ENCODE data around the genes OR11H1 and DGCR6.

DNA sequence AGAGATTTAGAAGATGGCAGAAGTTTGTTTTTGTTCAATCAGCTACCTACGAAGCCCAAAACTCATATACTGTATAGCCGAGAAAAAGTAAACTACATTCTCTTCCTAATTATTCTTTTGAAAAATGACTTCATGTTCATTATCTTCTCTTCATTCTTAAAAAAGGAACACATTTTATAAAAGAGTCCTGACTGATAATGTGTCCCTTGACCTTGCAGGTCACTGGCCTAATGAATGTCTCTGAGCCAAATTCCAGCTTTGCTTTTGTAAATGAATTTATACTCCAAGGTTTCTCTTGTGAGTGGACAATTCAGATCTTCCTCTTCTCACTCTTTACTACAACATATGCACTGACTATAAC lies at the start of gene OR11H1:
OR11H1 (plus strand) TSS at position 231 of the 361 bp plus-strand sequence.
- PRO-cap: no peak

- PRO-cap: no peak
Measured at GRCh38 chr22:17100189-17100825, 15.5 kb downstream of the IL17RA start.

DNA sequence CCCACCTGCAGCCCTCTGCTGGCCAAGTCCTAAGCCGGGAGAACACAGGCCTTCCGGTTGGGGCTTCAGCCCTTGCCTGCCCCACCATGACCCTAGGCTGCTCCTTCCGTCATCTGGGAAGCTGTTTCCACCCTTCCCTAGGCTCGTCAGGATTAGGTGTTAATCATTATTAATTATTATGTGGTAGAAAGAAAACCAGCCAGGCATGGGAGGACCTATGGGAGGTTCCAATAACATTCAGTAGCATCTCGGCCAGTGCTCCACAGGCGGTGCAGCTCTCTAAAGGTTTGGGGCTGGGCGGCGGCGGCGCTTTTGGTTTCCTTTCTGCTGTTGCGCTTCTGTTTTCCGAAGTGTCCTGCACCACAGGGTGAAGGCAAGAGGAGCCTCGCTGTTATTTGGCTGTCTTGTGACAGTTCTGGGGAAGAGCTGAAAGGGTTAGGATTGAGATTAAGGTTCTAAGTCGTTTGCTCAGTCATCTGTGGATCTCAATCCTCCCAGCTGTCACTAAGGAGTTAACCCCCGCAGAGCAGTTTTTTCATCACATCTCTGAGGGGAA lies 14.5 kb downstream of the TMEM121B start:
- PRO-cap: no peak

DNA sequence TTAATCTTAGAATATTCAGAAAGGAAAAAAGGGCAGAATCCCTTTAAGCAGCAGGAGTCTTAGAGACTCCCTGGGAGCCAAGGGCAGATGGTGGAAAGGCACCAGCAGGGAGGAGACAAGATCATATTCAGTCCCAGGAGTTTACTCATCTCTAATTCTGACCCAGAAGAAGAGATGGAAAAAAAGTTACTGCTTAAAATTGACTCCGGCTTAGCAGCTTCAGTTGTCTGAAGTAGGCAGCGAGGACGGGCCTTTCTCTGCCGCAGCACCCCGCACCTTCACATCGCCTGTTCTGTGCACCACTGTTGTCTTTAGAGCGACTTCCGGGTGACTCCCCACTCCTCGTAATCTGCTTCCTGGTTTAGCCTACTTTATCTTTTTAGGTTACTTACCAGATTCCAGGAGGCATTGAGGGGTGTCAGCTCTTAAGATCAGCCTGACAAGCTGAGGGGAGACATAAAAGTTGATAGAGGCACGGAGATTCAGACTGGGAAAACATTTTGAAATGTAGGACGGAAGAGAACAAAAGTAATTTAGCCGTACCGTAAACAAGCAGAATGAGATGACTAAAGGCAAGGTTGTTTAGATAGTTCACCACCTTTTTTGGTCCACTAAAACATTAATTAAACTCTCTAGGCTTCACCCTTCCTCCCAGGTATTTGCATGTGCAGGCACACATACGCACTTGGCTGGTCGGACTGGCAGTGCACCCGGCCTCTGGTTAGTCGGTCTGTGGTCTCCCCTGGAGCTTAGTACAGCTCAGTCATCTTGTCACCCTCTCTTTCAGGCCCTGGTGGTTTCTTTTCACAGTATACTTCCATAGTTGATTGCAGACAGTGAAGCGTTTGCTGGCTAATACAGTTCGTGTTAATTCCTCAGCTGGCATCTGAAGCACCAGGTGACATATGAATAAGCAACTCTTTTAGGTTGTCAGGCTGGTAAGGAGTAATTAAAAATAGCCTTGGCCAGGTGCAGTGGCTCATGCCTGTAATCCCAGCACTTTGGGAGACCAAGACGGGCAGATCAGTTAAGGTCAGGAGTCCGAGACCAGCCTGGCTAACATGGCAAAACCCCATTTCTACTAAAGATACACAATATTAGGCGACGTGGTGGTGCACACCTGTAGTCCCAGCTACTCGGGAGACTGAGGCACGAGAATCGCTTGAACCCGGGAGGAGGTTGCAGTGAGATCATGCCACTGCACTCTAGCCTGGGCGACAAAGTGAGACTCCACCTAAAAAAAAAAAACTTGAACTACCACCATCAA lies 74.6 kb downstream of the CECR2 start:
- PRO-cap: no peak

DNA sequence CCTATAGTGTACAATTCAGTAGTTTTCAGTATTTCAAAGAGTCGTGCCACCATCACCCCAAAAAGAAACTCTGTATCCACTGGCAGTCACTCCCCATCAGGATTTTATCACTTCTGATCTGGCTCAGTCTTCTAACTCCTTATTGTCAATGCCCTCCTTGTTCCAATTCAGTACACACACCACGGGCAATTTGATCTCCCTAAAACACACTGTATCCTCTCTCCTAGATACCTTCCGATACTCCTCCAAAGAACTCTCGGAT lies 751 bp upstream of the BCL2L13 start:
- PRO-cap: no peak

GRCh38 chr22:17822819-17823599 lies 48.7 kb upstream of the BID start:
- PRO-cap: no peak

DNA sequence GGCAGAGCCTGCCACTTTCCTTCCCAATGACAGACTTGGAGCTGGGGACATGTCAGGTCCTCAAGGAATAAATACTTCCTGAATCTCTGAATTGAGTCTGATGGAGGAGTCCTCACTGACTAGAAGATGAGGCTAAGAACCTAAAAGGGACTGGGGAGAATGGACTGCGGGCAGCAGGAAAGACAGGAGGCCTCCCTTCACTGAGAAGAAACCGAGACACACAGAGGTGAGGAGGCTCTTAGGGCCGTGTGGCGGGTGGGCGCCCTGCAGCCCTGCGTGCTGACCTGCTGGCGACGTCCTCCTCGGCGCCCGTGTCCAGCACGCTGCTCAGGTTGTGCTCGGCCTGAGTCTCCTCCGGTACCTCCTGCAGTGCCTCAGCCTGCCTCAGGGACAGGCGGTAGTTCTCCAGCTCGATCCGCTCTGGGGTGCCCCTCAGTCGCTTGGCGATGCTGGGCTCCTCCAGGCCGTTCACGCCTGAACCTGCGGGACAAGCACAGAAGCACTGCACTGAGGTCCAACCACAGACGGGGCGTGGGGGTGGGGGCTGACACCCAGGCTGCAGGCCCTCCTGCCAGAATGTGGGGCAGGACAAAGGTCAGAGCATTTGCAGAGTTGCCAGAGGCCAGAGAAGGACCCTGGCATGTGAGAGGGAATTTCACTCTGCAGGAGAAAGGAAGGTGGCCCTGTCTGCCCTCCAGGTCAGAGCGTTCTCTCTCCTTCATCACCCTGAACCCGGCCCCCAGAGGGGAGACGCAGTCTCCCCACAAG lies 67.5 kb upstream of the BID start:
- PRO-cap: no peak

DNA sequence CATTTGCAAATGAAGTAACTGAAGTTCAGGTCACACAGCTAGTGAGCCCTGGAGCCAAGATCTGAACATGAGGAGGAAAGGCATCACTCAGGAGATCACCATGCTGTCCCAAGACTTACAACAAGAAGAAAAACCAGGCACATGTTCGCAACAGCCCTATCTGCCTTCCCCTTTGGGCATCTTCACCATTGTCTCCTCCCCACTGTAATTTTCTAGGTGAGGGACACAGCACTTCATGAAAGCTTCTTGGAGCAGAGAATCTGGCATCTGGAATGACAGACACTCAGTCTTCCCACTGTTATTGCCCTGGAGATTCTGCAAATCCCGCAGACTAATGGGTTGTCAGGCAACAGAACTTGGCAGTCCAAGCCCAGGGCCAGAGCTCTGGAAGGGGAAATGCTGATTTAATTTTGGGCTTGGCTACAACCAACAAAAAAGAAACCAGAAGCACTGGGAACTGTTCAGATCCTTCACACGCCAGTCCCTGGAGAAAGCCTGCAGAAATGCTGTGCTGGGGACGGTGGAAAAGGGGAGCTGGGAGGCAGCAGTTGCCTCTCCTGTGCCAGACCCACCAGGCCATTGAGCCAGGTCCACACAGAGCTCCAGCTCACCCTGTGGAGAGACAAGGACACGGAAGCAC lies 71.5 kb upstream of the BID start:
- PRO-cap: no peak

GRCh38 chr22:17884011-17884533 lies 109.8 kb upstream of the BID start:
- PRO-cap: no peak

DNA sequence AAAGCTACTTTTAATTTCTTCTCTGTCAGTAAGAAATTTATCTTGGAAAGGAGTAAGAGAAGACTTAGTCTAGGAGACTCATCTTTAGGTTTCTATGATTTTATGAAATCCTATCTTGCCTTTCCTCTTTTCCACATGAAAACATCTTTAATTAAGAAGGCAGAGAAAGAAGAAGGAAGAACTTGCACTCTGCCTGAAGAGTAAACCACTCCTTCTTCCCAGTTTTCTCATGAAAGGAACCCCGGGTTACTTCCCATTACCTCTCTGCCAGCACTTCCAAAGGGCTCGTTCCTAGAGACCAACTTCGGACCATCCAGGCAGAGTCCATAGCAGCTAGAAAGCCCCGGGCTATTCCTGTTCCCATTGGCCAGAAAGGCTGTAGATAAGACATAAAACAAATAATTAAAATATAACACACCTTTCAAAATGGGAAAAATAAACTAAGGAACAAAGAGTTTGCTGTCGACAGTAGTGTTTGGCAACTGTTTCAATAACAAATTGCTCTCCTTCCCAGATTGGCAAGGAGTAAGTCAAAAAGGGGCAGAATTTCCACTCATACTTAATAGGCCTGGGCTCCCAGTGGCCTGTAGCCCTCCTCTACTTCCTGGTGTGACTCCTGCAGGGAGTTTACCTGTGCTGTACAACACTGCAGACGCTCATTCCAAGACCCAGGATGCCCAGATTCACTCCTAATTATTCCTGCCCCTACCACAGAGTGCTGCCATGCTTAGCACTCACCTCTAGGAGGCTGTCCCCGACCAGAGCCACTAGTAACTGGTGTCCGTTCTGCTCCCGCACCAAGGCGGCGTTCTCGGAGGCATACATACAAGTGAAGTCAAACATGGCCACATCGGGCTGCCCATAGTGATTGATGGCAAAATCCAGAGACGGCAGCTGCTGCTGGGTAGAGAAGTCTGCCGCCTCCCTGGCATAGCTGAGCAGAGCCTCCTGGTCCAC lies 122.0 kb upstream of the BID start:
- PRO-cap: no peak

GRCh38 chr22:17921803-17922699 lies 102.3 kb downstream of the MICAL3 start:
- PRO-cap: no peak

DNA sequence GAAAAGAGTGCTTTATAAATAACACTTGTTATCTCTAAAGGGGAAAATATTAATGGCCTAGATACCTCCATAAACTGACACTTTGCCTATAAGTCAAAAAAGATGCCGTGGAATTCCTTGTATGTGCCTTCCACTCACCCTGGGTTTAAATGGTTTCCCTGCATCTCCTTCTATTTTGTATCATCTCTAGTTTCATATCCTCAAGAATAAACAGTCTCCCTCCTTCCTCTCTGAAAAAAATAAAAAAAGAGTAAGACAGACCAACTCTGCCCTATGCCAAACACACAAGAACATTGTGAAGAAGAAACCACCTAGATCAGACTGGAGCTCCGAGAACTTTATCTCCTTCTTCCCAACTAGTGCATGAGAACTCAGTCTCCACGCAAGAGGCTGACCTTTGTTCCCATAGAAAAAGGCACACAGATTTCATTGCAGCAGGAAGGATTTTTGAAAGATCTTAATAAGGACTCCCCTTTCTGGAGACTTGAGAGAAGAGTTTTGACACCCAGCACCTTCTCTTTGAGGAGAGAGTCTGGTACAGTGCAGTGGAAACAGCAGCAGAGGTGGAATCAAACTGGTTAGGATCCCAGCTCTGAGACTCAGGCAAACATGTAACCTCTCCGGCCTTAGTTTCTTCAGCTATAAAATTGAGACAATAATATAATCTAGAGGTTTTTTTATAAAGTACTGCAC lies 8.7 kb upstream of the PEX26 start:
- PRO-cap: no peak

DNA sequence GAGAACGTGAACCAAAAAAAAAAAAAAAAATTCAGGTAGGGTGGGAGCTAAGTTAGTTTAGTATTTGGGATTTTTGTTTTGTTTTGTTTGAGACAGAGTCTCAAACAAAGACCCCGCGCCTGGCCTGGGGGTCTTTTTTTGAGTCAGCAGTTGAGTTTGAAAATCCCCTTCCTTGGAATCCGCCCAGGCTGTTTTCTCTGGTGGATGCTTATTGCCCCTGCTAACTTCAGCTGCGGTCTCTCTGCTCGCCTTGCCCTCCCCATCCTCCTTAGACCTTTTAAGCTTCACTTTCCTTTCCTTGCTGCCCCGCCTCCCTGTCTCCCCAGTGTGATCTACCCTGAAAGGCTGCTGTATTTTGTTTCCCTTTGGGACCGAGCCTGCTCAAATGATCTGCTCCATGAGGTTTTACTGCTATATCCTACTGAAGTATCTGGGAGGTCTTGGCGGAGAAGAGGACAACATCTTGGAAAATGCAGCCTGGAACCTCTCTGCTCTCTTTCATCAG lies 2.5 kb downstream of the USP18 start:
- PRO-cap: no peak

DNA sequence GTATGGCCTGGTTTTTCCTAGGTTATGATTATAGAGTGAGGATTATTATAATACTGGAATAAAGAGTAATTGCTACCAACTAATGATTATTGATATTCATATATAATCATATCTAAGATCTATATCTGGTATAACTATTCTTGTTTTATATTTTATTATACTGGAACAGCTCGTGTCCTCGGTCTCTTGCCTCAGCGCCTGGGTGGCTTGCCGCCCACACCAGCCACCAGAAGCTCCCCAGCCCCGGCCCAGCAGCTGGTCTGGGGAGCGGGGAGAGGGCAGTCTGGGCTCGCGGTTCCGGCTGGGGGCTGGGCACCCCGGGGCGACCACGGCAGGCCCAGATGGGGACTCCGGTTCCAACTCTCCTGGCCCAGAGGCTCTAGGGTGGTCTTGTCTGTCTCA lies 670 bp upstream of the DGCR6 start:
- PRO-cap: no peak

DNA sequence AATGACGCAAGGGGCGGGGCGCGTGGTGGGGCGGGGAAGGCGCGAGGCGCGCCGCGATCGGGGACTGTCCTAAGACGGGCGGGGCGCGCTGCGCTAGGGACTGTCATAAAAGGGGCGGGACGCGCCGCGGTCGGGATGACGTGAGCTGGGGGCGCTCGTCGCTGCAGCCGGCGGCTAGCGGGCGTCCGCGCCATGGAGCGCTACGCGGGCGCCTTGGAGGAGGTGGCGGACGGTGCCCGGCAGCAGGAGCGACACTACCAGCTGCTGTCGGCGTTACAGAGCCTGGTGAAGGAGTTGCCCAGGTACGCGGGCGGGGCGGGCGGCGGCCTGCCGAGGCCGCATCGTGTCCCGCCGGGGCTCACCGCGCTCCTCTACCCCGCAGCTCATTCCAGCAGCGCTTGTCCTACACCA lies at the start of gene DGCR6:
DGCR6 (plus strand) TSS at position 138 of the 411 bp plus-strand sequence.
- PRO-cap: no peak

GRCh38 chr22:19217760-19218489 lies 39.4 kb upstream of the SLC25A1 start:
- PRO-cap: no peak

- PRO-cap: no peak
Measured at GRCh38 chr22:19271921-19272620, 19.4 kb downstream of the CLTCL1 start.

GRCh38 chr22:19291848-19292037 lies 224 bp upstream of the CLTCL1 start:
- PRO-cap: bidirectional peak, plus-strand start at chr22:19291947, minus-strand start at chr22:19291685

- PRO-cap: no peak
Measured at GRCh38 chr22:19622187-19622637, 92.1 kb upstream of the SEPTIN5 start.

DNA sequence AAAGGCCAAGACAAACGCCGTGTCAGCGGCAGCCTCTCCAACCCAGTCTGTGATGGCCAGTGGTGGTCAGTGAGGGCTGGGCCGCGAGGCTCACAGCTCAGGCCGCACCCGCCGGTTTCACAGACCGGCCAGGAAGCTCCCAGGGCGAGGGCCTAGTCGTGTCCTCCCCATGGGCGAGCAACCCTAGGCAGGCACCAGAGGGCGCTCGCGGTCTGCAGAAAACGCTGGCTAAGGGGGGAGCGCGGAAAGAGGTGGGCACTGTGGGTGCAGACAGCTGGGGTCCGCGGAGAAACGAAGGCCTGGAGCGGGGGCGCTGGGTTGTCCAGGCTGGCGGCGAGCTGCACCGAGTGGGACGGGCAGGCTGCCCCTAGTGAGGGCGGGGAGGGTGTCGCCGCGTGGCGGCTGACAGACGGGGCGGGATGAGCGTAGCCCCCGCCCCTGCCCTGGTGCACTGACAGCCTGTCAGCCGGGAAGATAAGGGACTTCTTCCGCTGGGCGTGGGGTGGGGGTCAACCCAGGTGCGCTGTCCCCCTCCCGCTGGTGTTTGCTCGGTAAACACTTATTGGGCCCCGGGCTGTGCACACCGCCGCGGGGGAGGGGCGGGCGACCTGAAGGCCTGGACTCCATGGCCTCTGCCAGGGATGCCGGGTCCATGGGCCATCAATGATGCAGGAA lies 7.4 kb downstream of the GP1BB start:
- PRO-cap: no peak